Myometrial cell (primary cell): ENCODE results near the gene SYT3.

DNA sequence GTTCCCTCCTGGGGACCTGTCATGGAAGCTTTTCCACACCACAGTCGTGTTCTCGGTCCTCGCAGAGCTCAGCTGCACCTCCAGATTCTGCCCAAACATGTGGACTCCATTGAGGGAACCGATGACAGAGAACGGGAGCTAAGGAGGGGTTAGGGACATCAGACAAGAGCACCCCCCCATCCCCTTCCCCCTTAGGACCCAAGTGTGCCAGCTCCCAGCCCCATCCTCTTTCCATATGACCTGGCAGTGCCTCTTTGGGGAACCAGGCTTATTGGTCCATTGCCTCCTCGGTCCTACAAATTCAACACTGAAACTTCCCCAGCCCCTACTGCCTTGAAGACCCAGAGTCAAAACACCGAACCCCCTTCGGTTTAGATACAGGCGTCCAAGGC lies 497 bp downstream of the FUZ start:
- RAMPAGE, long total RNA = no peak

DNA sequence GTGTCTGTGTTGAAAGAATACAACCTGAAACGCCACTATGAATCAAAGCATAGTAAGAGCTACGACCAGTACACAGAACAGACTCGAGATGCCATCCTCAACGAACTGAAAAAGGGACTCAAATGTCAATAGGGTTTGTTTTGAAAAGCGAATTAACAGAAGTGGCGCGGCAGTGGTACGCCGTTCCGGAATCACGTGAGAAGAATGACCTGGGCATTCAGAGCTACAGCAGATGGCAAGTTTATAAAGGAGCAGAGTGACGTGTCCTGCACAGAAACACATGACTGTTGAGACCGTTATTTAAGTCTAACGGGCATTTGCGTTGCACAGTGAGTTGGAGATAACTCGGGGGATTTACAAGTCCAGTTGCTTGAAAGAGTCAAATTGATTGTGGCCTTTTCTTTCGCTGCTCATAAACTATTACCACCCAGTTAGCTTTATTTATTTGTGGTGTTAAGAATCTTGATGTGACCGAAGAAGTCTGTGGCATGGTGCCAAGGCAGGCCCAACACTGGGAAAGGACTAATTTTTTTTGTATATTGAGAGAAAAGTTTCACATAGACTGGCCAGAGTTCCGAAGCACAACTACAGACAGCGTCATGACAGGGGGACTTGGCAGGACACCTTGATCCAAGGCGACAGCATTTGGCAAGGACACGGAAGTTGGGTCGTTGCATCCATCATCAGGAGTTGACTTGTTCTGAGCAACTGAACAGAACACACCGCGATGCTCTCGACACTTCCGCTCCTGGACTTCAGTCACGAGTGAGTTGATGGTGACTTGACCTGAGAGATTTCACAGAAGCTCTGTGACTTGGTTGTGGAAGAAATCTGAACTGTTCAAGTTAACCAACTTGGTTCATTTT lies 20.8 kb downstream of the MED25 start:
- RAMPAGE, long total RNA = no peak

GRCh38 chr19:49860951-49861513 lies 6.3 kb downstream of the PNKP start:
- RAMPAGE, long total RNA = no peak

GRCh38 chr19:49898860-49899159 lies 2.1 kb upstream of the IL4I1 start:
- RAMPAGE, long total RNA = no peak

GRCh38 chr19:49920718-49921402 lies 8.1 kb upstream of the ATF5 start:
- RAMPAGE, long total RNA = no peak

DNA sequence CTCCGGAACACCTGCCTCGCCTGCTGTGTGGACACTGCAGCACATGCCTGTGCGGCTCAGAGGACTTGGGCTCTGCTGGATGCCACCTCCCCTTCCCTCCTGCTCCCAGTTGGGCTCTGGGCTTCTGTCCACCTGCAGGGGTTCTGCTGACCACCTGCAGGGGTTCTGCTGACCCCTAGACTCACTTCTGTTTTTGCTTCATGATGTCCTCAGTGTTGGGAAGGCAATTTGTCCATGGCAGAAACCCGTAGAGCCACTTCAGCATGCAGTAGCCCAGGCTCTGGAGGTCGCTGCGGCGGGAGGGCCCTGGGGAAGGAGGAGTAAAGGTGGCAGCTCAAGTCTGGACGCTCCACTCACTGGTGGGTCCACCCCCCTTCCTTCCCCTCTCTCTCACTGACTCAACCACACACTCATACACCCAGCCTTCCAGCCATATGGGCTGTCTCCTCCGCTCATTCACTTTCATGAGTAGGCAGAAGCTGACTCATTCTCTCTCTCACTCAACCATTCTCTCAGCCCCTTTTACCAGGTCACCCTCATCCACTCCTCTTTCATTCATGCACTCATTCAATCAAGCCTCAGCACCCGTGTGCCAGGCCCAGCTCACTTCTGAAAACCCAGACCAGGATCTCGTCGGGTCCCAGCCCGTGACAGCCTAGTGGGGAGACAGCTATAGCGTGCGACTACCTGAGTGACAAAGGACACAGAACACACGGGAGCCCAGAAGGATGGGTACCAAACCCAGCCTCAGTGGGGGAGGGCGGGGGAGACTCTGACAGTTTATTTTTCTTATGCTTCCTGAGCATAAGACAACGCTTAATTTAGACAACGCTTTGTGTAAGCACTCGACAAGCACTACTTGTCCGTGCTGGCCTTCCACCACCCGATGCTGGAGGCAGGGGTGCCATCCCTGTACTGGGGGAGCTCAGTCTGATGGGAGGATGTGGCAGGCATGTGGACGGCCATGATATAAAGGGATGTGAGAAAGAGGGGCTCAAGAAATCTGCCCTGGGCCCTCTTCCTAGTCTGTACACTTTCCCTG lies 27.5 kb upstream of the SIGLEC11 start:
- RAMPAGE, long total RNA = no peak

GRCh38 chr19:50272382-50272978 lies 56.7 kb downstream of the KCNC3 start:
- RAMPAGE, long total RNA = no peak

DNA sequence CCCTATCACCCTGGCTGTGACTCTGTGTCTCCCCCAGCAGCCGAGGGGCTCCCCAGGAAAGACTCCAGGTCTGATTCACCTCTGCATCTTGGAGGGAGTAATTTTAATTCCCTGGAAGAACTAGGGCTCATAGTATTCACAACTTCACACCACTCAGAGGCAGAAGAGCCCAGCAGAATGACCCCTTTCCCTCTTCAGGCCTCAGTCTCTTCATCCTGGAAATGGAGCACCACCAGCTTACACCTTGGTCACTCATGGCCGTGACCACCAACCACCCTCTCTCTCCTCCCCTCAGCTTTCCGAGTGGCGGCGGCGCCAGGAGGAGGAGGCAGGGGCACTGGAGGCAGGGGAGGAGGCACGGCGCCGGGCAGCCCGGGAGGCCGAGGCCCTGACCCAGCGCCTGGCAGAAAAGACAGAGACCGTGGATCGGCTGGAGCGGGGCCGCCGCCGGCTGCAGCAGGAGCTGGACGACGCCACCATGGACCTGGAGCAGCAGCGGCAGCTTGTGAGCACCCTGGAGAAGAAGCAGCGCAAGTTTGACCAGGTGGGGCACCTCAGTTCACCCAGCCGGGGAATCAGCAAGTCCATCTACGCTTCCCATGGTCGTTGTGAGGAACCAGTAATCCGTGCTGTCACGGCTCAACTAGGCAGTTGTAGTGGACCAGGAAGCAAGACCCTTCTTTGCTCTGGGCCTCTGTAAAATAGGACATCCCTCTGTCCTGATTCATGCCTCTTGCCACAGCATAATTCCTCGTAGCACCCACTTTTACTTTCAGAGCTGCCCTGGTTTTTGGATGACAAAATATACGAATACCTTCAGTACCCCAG lies 47.7 kb downstream of the KCNC3 start:
- RAMPAGE, long total RNA = no peak

DNA sequence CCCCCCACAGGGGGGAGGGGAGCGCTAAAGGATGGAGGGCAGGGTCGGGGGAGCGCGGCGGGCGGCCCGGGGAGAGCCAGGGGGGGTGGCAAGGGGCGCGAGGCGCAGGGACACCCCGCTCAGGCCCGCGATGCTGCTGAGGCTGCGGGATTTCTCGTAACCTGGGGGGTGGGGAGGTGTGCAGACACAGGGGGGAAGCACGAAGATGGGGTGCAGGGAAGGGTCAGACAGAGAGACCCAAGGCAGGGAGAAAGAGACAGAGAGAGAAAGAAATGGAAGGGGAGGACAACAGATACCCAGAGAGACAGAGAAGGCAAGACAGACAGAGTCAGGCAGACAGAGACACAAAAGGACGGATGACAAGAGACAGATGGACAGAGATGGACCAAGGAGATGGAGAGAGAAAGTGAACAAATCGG lies 14.3 kb downstream of the KCNC3 start:
- RAMPAGE, long total RNA = no peak

GRCh38 chr19:50381784-50382672 lies 2.1 kb upstream of the POLD1 start:
- RAMPAGE, long total RNA = no peak

DNA sequence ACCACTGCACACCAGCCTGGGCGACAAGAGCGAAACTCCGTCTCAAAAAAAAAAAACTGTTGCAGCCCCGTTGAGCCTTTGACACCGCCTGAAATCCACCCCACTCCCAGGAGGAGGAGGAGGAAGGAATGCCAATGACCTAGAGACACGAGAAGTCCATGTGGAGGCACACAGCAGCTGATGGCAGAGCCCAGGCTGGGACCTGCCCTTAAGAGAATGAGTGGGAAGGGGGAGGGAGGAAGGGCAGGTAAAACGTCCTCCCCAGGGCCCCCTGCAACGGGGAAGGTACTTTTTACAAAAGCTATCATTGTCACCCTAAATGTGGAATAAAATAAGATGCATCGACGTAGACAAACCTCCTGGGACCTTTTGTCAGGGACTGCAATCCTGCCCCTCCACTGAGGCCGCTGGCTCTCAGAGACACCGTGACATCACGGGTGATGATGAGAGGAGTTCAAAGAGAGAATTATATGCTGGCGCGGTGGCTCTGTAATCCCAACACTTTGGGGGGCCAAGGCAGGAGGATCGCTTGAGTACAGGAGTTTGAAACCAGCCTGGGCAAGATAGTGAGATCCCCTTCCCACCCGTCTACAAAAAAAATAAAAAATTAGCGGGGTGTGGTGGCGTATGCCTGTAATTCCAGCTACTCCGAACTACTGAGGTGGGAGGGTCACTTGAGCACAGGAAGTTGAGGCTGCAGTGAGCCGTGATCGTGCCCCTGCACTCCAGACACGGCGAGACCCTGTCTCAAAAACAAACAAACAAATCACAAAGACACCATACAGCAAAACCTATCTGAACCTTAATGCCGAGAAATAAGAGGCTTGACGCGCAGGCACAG lies 1.8 kb upstream of the MYBPC2 start:
- RAMPAGE, long total RNA = no peak

DNA sequence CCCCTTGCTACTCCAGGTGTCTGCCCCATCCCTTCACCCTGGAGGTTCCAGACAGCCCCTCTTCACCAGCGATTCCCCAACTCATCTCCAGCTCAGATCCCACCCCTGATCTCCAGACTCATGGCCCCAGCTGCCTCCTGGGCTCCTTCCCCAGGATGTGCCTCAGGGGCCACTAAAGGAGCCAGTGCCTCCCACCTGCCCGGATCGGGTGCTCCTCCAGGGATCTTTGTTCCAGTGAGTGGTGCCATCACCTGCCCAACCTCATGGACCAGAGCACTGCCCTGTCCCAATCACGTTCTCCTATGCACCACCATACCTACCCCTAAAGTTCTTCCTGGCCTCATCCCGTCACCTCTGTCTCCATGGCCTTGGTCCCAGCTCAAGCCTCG lies 8.6 kb upstream of the GARIN5A start:
- RAMPAGE, long total RNA = no peak

GRCh38 chr19:50505967-50506414 lies 5.0 kb downstream of the JOSD2 start:
- RAMPAGE, long total RNA = no peak

DNA sequence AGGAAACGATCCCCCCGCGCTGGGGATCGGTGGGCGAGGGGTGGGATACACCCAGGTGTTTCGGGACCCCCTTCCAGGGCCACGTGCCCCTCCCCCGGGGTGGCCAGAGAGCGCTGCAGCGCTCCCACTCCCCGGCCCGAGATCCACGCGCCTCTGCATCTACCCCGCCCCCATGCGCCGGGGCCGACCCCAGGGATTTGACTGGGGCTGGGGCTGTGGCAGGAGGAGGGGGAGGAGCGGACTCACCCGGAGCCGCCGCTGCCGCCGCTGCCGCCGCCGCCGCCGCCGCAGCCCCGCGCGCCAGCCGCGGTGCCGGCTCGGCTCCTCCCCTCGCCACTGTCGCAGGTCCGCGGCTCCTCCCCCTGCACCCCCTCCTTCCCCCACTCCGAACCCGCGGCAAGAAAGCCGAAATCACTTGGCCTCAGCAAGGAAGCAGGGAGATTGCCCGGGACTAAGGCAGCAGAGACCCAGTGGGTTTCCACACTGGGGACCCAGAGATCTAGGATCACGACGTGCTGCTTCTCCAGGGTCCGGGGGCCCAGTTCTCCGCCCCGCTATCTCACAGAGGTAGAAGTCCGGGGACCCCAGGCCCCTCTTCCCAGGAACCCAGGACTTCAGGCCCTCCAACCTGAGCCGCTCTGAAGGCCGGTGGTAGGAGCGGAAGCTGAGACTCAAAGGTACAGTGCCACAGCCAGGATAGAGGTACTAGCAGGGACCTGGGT lies at the start of gene SYT3:
SYT3 (minus strand) TSS at position 338 of the 722 bp plus-strand sequence.
- RAMPAGE, long total RNA = no peak

- RAMPAGE, long total RNA = no peak
These were observed 24.5 kb downstream of the SHANK1 start for GRCh38 chr19:50694852-50695738.

GRCh38 chr19:50717866-50718881 lies 1.4 kb downstream of the SHANK1 start:
- RAMPAGE, long total RNA = no peak

GRCh38 chr19:50790850-50791230 lies 625 bp downstream of the ACP4 start:
- RAMPAGE, long total RNA = no peak

GRCh38 chr19:50818221-50819245 lies 5.1 kb downstream of the KLK1 start:
- RAMPAGE, long total RNA = no peak

DNA sequence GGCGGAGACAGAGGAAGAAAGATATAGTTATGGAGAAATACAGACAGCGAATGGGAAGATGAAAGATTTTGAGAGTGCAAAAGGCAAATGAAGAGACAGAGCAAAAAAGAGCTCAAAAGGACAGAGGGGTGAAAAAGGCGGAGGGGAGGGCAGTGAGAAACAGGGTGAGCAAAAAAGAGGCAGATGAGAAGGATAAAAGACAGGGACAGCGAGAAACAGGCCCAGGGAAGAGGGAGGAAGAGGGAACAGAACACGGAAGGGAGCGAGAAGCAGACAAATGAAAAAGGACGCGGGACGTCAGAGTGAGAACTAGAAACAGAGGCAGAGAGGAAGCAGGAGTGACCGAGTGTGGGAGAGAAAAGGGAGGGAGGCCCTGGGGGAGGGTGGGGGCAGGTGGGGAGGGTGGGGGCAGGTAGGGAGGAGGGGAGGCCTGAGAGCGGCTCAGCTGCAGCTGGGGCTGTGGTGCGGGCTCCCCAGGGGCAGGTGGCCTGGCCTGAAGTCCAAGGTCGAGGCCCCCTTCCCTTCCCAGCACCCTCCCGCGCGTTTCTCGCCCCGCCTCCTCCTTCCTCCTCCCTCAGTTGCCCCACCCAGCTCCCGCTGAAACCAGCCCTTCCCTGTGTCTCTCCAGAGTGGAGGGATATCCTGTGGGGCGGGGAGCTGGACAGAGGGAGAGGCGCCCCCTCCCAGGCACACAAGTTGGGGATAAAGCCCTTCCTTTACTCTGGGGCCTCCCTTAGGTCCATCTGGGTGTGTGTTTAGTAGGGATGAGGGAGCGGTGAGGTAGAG lies 2.8 kb downstream of the KLK1 start:
- RAMPAGE, long total RNA = no peak

- RAMPAGE, long total RNA = no peak
These were observed 2.0 kb downstream of the KLK1 start for GRCh38 chr19:50821577-50822033.